Mammary microvascular endothelial cell (primary cell): ENCODE data around the genes ID2 and ITGB1BP1.

DNA sequence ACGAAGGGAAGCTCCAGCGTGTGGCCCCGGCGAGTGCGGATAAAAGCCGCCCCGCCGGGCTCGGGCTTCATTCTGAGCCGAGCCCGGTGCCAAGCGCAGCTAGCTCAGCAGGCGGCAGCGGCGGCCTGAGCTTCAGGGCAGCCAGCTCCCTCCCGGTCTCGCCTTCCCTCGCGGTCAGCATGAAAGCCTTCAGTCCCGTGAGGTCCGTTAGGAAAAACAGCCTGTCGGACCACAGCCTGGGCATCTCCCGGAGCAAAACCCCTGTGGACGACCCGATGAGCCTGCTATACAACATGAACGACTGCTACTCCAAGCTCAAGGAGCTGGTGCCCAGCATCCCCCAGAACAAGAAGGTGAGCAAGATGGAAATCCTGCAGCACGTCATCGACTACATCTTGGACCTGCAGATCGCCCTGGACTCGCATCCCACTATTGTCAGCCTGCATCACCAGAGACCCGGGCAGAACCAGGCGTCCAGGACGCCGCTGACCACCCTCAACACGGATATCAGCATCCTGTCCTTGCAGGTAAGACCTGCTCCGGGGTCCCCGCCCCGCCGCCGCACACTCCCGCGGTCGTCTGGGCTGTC lies at the start of gene ID2:
ID2 (plus strand) TSS at position 70 of the 589 bp plus-strand sequence.
- RAMPAGE, long total RNA, result start-site peak on the plus strand centred at position 72 of the sequence, 8 bp wide, 253 and 53 reads in 2 replicates

- RAMPAGE, long total RNA, result no peak
Measured at GRCh38 chr2:8818600-8818975, 18.8 kb downstream of the KIDINS220 start.

DNA sequence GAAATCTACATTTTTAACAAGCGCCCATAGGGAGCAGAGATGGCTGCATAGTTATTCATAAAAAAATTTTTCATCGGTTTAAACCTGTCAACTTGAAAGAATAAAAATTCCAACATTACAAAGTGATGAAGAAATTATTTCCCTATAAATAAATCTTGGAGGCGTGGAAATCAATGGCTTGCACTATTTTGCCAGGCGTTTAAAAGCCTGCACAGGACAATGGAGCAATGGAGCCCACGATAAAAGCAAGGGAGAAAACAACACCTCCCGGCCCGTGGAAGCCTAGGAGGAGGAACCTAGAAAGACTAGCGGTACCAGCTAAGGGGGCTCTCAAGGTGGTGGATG lies 648 bp downstream of the KIDINS220 start:
- RAMPAGE, long total RNA, result no peak

GRCh38 chr2:8902643-8902889 lies 65.2 kb upstream of the KIDINS220 start:
- RAMPAGE, long total RNA, result no peak

GRCh38 chr2:8954069-8954610 lies 49.3 kb downstream of the MBOAT2 start:
- RAMPAGE, long total RNA, result no peak

GRCh38 chr2:9002570-9003358 lies 720 bp downstream of the MBOAT2 start:
- RAMPAGE, long total RNA, result no peak

- RAMPAGE, long total RNA, result no peak
Measured at GRCh38 chr2:9070842-9071557, 67.5 kb upstream of the MBOAT2 start.

GRCh38 chr2:9108079-9108635 lies 98.5 kb upstream of the ASAP2 start:
- RAMPAGE, long total RNA, result no peak

- RAMPAGE, long total RNA, result no peak
Measured at GRCh38 chr2:9207696-9208891, 1.5 kb downstream of the ASAP2 start.

DNA sequence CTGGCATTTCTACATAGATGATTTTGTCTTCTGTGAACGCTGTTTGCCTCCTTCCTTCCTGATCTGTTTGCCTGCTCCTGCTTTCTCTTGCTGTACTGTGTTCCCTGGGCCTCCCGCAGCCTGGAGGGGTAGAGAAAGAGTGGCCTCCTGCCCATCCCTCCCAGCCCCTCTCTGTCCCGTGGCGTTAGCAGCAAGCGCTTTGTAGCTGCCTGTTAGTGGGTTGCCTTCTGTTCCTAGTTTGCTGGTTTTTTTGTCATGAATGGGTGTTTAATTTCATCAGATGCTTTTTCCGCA lies 32.2 kb downstream of the ASAP2 start:
- RAMPAGE, long total RNA, result no peak

DNA sequence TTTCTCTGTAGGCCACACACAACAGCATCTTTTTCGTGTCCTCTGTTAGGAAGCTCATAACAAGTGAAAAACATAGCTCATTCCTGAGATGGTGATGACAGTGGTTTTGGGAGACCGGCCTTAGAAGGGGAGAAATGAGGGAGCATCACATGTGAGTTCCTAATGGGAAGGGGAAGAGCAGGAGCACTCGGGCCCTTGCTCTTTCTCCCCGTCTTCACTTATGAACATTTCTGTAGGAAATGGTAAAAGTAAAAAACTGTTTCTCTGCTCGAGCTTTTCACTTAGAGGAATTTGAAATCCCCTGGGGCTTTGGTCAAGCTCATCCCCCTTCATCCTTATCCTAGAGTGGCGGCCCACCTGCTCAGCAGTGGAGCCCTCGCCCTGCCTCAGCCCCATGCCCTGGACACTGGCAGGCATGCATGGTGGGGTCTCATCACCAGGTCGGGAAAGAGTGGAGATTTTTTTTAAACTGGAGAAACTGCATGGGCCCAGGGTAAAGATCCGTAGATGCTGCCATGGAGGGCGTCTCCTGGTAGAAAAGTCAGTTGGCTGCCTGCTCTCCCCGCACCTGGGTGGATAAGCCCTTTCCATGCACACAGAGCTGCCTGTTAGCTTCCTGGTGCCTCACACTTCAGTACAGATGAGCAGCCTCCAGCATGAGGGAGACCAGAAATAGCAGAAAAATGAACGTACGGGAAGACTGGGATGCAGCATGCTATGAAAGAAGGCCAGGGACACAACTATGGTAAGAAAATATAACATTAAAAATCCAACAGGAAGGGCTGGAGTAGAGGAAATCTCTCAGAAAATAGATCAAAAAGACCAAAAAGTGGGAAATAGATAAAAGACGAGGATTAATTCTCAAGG lies 91.8 kb downstream of the ASAP2 start:
- RAMPAGE, long total RNA, result no peak

DNA sequence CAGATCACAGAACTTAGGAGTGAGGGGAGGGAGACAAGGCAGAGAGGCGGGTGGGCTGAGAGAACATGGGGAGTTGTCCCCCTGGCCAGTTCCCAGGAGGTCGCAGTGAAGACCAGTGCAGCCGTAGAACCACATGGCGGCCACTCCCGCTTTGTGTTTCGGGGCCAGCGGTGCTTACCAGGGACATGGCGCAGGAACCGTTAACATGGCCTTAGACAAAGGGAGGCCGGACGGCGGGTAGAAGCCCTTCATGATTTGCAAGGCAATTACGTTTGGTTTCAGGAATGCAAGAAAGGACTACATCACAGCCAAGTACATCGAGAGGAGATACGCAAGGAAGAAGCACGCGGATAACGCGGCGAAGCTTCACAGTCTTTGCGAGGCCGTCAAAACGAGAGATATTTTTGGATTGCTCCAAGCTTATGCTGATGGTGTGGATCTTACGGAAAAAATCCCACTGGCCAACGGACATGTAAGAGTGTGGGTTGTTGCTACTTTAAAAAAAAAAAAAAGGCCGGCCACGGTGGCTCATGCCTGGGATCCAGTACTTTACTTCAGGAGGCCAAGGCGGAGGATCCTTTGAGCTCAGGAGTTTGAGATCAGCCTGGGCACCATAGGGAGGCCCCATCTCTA lies 48.7 kb downstream of the ITGB1BP1 start:
- RAMPAGE, long total RNA, result no peak

GRCh38 chr2:9400419-9401490 lies 22.6 kb downstream of the ITGB1BP1 start:
- RAMPAGE, long total RNA, result no peak

DNA sequence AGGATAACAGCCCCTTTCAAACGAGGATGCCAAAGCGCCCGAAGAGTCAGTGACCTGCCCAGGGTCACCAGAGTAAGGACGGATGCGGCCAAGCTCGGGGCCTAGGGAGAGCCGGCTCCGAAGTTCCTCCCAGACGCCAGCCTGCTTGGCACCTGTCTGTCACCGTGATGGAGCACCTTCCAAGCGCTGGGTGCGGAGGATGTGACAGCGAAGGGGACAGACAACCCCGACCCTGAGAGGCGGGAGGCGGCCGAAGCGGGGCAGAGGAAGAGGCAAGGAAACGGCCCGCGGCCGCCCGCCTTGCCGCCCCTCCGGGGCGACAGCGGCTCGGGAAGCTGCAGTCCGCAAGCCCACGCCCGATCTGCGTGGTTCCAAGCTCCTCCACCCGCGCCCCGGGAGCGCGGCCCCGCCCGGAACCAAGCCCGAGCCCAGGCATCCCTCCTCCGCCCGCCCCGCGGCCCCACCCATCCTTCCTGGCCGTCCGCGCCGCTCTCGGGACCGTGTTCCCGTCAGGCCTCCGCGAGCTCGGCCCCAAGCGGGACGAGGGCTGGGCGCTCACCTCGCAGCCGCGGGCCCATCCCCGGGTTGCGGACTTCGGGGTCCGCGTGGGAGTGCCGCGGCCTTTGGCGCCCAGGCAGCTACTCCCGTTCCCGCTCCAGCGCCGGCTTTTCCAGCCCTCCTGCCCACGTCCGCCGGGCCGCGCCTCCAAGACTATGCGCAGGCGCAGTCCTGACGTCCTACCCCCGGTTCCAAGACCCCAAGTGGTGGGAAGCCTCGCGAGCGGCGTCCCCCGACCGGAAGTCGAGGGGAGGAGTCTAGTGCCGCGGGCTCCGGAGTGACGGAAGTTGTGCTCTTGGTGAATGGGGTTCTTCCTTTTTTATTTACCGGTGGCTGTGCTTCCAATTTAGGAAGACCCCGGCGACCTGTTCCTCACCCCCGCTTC lies at the start of gene ITGB1BP1:
ITGB1BP1 (minus strand) TSS at position 715 of the 943 bp plus-strand sequence.
- RAMPAGE, long total RNA, result start-site peak on the minus strand centred at position 378 of the sequence, 40 bp wide, 107 and 41 reads in 2 replicates; start-site peak on the minus strand centred at position 670 of the sequence, 96 bp wide, 886 and 660 reads in 2 replicates; start-site peak on the plus strand centred at position 837 of the sequence, 67 bp wide, 783 and 505 reads in 2 replicates

DNA sequence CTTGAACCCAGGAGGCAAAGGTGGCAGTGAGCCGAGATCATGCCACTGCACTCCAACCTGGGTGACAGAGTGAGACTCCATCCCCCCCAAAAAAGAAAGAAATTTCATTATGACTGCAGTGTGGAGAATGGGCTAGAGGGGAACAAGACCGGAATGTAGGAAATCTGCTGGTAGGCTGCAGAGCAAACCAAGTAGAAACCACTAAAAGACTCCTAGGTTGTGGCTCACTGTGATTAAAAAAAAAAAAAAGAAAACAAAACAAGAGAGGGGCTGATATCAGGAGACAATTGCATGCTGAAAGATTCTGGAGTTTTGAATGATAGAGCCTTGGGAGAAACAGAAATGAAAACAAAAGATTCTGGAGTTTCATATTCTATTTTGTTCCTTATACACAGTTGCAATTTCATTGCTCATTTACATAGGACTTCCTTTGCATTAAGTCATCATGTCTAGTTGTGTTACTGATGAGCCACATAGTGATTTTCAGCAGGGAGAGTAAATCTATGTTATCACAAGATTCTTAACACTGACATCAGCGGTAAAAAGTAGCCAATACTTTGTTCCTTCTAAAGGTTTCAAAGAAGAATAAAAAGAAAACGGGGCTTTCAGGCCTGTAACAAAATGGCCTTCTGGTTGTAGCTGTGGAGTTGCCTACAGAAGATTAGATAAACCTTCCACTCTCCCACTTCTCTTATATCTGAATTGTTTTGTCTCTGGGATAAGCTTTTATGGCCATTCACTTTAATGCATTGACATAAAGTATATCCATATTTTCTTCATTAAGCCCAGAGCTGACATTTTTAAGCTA lies 7.2 kb downstream of the ADAM17 start:
- RAMPAGE, long total RNA, result no peak

GRCh38 chr2:9558700-9559298 lies 3.2 kb upstream of the ADAM17 start:
- RAMPAGE, long total RNA, result no peak

DNA sequence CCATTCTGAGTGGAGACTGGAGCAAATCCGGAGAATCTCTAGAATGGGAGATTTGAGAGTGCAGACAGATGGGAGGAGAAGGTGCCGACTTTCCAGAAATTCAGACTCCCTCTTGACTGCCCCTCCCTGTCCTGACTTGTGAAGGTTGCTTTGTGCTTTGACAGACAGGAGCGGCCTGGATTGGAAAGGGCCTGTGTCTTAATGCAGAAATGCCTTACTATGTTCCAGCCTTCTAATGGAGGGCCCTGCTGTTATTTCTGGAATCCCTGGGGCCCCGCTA lies 1.4 kb upstream of the YWHAQ start:
- RAMPAGE, long total RNA, result no peak

DNA sequence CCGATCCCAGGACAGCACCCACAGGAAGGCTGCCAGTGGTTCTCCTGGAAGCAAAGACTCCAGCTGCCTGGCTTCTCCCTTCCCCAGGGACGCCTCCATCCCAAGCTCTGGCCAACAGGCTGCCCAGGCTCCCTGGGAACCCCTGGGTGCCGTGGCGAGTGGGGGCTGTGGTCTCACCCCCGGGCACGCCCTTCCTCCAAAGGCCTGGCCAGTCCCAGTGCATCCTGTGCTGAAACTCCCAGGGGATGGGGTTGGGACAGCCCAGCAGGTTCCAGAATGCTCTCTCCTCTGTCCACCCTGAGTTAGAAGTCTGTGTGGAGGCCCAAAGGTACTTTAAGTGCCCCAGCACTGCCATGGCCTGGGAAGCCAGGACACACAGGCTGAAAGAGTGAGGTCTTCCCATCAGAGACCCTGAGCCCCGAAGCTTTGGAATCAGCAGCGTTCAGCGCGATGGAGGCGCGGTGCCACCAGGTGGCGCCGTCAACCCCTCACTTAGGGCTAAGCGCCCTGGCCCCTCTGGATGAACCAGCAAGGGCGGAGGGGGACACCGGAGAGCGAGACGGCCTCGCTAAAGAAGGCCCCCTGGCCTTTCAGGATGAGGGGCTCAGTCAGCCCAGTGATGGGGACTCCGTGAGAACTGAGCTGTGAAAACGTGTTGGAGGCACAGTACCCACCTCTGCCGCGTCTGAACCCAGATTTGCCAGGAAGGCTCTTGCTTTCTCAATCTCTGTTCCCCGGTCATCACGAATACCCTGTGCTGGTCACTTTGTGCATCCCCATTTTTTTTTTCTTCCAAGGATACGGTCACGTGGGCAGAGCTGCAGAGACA lies 29.5 kb upstream of the TAF1B start:
- RAMPAGE, long total RNA, result no peak

DNA sequence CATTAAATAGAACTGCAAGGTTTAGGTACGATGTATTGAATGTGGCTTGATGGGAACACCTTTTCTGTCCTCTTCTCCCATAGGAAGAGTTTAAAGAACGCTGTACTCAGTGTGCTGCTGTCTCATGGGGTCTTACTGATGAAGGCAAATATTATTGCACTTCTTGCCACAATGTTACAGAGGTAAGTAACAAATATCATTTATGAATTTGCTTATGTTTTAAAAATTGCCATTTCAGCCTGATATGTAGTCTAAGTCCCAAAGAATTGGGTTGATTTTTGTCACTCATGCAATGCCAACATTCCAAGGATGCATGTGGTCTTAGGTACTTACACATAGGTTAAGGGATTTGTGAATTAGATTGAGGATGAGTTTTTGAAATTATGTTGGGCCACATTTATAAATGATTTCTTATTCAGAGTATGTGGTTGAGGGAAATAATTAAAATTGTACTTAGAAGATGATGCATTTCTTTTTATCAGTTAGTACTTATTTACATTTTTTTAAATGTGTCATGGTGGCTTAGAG lies 1.9 kb downstream of the TAF1B start:
- RAMPAGE, long total RNA, result no peak

DNA sequence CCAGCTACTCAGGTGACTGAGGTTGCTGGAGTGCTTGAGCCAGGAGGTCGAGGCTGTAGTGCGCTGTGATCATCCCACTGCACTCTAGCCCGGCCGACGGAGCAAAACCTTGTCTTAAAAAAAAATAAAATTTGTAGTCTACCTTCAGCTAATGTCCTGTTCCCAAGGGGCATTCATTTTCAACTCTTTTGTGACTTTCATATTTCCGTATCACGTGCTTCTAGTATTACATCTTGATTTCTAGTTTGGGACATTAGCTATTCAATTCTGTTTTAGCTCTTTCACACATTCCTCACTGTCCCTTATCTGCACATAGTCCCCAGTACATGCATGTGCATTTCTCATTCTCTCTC lies 27.1 kb downstream of the TAF1B start:
- RAMPAGE, long total RNA, result no peak